ENCODE measurements around a stretch of chr3.

GRCh38 chr3:71779696-71780383 lies 5.1 kb downstream of the PROK2 start:
- RRBS = no CpG with 5 or more reads among the region's 6 CpGs

- RRBS = no CpG with 5 or more reads among the region's 11 CpGs
Measured at GRCh38 chr3:71806569-71807196, 21.7 kb upstream of the PROK2 start.

DNA sequence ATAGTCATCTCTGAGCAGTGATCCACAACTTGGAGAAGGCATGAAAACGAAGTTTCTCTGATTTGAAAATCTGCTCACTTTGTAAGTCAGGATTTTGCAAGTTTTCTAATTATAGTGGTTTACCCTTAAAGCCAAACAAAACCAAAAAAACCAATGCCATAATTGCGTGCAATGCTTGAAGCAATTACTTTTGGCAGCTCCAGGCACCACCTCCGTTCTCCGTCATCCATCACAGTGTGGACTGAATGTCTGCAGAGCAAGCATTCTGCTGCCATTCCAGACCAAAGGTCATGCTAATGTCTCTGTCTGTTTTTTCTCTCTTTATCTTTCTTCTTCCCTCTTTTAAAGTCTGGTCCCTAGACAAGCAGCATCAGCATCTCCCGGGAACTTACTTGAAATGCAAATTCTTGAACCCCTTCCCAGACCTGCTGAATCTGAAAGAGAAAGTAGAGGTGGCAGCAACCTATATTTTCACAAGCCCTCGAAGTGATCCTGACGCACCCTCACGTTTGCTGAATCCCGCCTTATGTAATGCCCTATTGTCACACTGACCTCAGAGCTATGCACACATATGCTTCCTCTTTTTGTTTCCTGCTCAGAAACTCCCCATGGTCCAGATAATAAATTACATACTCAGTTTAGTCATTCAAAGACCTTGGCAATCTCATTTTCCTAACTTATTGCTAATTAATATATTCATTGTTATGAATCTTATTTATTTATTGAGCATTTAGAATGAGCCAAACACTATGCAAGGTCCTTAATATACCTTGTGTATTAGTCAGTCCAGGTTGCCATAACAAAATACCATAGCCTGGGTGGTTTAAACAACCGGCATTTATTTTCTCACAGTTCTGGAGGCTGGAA lies 297.3 kb upstream of the PROK2 start:
- RRBS = no CpG with 5 or more reads among the region's 10 CpGs

DNA sequence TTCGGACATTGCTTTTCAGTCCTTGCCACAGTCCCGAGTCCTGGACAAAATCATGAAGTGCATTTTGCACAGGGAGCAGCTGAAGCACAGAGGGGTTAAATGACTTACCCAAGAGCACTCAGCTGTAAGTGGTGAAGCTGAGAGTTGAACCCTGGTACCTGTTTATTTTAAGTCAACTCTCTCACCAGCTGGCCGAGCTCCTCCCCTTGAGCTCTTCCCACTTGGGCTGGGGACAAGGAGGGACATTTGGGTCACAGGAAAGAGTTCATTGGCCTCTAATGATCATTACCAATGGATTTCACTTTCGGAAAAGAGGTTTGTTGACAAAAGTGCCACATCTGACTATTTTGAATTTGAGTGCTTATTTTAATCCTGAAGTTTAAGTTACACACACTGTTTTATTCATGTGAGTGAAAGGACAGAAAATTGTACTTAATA lies 368.7 kb upstream of the PROK2 start:
- RRBS = no CpG with 5 or more reads among the region's 4 CpGs

- RRBS = no CpG with 5 or more reads among the region's 2 CpGs
Measured at GRCh38 chr3:72255182-72255480, 470.2 kb upstream of the PROK2 start.

- RRBS = no CpG with 5 or more reads among the region's 7 CpGs
Measured at GRCh38 chr3:72274553-72275024, 489.6 kb upstream of the PROK2 start.

- RRBS = no CpG with 5 or more reads among the region's 8 CpGs
Measured at GRCh38 chr3:72296605-72297271, 511.8 kb upstream of the PROK2 start.

- RRBS = no CpG with 5 or more reads among the region's 15 CpGs
Measured at GRCh38 chr3:72318341-72318960, 529.8 kb downstream of the SHQ1 start.

DNA sequence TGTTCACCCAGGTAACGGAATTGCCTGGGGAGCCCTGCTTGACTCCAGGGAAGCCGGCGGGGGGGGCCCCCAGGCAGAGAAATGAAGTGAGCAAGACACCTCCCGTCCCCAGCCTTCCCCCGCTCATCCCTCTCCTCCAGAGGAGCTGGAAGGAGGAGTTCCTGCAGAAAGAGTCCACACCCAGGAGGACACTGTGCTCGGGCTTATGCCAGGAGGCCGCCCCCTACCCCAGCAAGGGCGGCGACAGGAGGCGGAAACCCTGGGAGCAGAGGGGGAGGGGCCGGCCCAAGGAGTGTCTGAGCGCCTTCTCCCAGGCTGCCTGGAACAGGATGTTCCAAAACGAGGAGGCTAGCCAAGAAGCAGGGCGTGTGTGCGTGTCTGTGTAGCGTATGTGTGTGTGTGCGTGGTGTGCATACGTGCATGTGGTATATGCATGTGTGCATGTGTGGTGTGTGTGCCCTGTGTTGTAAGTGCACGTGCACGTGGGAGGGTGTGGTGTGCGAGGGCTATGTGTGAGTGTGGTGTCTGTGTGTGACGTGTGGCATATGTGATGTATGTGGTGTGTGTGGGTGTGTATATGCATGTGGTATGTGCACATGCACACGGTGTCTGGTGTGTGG lies 511.3 kb downstream of the SHQ1 start:
- RRBS = no CpG with 5 or more reads among the region's 23 CpGs

GRCh38 chr3:72386229-72386720 lies 462.0 kb downstream of the SHQ1 start:
- RRBS = no CpG with 5 or more reads among the region's 2 CpGs

GRCh38 chr3:72461975-72462319 lies 386.3 kb downstream of the SHQ1 start:
- RRBS = no CpG with 5 or more reads among the region's 5 CpGs

GRCh38 chr3:72495862-72496309 lies 352.4 kb downstream of the SHQ1 start:
- RRBS = no CpG with 5 or more reads among the region's 3 CpGs

- RRBS = no CpG with 5 or more reads among the region's 6 CpGs
Measured at GRCh38 chr3:72523409-72523841, 324.8 kb downstream of the SHQ1 start.

- RRBS = no CpG with 5 or more reads among the region's 25 CpGs
Measured at GRCh38 chr3:72847340-72847978, 786 bp downstream of the SHQ1 start.

DNA sequence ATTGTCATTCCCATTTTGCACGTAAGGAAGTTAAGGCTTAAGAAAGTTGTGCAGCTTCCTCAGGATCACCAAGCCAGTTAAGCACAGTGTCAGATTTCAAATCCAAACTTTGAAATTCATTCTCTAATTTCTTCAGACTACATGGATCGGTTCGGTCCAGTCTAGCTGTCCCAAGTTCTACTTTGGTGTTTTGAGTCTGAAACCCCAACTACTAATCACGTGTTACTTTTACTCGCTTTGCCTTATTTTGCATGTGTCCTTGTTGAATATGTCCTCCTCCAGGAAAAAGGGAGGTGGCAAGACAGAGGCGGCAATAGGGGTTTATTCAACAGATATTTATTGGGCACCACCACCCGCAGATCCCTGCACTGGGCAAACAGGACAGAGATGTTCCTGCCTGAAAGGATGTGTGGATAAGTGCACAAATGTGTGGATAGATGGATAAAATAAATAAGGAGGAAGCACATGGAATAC lies 477 bp upstream of the GXYLT2 start:
- RRBS = no CpG with 5 or more reads among the region's 7 CpGs

DNA sequence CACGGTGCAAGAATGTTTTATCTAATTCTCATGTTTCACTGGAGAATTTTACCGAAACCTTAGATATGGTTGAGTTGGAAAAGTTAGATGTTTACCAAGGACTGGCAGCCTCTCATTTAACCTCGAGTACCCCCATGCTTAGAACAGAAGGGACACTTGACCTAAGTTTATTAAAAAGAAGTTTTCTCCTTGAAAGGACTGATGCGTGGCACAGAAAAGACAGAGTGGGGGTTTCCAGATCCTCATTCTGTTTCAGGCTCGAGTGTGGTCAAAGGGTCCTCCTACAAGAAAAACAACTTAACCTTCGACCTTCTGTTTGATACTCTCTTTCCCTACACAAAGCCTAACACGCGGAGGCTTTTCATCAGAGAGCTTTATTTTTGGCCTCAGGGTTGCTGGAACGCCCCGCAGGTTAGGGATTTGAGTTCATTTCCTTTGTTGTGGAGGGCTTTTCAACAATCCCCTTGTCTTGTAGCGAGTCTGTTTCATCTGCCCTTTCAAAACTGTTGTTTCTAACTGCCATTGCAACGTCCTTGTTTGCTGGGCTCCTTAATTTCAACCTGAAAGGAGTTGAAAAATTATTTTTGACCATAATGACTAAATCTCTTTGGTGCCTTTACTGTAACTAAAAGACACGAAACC lies 1.1 kb downstream of the GXYLT2 start:
- RRBS = no CpG with 5 or more reads among the region's 13 CpGs

DNA sequence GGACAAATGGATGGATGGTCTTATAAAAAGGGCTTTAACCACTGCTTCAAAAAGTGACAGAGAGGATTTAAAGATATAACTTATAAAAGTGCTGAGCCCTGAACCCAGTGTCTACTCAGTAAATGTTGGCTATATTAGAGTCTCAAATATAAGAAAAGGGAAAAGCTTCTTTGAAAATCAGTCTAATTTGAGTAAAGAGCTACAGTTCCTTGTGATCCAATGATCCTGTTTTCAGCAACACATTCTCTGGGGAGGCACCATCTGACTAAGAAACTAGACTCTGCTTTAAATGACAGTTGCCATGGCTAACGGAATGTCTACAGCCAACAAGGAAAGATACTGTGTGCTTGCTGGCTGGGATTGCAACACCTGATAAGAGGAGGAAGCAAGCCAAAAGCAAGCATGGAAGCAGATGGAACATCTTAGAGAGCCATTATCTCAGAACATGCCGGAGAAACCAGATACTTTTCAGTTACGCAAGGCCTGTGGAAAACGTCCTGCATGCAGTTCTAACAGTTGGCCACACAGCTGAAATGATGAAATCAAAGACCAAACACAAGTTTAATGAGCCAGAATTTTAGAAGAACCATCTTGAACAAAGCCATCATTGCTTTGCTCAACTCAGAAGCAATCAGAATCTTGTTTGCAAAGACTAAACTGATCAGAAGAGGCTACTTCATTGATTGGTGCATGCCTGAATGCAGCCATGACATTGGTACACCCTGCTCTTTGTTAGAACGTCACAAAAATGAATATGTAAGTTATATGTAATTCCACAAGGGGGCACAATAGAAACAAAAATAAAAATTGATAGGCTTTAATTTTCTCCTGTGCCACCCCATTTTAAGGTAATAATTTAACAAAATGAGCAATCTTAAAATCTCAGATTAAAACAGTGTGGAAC lies 50.7 kb downstream of the GXYLT2 start:
- RRBS = no CpG with 5 or more reads among the region's 5 CpGs

DNA sequence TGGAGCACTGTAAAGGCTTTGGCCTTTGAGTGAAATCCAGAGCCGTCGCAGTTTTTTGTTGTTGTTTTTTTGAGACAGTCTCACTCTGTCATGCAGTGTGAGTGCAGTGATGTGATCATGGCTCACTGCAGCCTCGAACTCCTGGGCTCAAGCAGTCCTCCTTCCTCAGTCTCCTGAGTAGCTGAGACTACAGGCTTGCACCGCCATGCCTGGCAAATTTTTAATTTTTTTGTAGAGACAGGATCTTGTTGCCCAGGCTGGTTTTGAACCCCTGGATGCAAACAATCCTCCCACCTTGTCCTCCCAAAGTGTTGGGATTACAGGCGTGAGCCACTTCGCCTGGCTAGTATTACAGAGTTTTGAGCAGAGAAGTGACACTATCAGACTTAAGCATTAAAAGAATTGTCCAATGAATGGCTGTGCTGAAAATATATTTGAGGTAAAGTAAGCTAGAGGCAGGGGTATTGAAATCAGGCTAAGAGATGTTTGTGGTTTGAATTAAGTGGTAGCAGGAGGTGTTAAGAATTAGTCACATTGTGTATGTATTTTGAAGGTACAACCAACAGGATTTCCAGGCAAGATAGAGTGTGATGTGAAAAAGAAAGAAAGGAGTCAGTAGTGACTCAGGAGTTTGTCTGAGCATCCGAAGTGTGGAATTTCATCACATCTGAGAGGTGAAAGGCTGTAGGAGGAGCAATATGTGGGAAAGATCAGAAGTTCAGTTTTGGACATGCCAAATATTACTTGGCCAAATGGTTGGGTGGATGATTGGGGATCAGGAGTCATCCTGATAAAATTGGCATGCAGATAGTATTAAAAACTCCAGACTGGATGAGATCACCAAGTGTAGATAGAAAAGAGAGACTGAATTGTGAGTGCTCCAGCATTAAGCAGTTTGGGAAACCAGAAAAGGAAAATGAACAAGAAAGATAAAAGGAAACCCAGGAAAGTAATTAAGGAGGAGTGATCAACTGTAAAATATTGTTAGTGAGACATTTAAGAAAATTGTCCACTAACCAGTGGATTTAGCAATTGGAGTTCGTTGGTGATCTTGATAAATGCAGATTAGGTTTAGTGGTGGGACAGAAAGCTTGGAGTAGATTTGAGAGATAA lies 32.2 kb upstream of the EBLN2 start:
- RRBS = no CpG with 5 or more reads among the region's 8 CpGs

DNA sequence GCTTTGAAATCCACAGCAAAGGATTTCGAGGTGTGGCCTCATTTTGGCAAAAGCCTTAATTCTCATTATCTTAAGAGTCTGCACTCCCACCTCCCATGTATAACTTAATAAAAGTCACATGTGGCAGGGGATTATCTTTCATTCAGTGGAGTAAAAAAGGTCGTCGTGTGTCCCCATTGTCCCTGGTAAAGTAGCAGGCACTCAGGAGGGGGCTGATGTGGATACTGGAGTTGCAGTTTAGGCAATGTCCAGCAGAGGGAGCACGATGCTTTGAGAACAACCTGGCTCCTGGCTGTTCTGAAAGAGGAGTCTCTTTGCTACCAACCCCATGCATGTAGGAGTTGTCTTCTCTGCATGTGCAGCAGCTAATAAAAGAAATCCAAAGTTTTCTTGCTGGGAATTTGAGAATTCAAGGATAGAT lies 39.6 kb downstream of the EBLN2 start:
- RRBS = no CpG with 5 or more reads among the region's 4 CpGs

DNA sequence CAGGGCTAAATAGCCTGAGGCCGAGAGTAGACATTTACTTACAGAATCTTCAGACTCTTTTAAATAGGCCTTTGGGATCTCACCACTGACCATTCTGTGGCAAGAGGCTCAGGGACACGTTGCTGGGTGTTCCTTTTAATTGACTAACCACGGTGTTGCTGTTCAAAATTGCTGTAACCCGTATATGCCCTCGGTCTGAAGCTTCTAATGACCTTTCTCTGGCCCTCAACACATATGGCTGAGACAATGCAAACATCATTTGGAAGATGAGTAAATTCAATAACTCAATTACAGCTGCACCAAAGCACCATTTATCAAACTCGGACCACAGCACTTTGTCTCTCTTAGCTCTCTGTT lies 152.5 kb downstream of the PDZRN3 start:
- RRBS = no CpG with 5 or more reads among the region's 6 CpGs

Measured in HGPS cell (cell line).